Bronchus fibroblast of lung (primary cell): ENCODE results near the genes RBP1 and NMNAT3.

GRCh38 chr3:138725630-138726370 lies 108.9 kb downstream of the PIK3CB start:
- RAMPAGE, long total RNA, result no peak

DNA sequence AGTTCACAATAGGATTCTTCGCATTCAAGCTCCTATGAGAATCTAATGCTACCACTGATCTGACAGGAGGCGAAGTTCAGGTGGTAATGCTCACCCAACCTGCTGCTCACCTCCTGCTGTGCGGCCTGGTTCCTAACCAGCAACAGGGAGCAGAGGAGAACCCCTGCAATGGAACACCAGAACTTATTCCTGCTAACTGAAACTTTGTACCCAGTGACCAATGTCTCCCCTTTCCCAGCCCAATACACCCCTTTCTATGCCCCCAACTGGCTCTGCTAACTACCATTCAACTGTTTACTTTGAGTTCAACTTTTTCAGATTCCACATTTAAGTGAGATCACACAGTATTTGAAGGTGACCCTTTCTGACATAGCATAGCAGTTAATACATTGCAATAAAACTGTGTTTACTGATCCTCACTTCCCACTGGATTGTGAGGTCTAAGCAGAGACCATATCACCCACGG lies 84.2 kb downstream of the PIK3CB start:
- RAMPAGE, long total RNA, result no peak

- RAMPAGE, long total RNA, result no peak
Observed at GRCh38 chr3:138862960-138863897, 28.5 kb upstream of the PIK3CB start.

GRCh38 chr3:138937819-138938775 lies 8.8 kb downstream of the FOXL2 start:
- RAMPAGE, long total RNA, result no peak

GRCh38 chr3:139045076-139045404 lies 348 bp upstream of the PRR23C start:
- RAMPAGE, long total RNA, result no peak

- RAMPAGE, long total RNA, result no peak
Observed at GRCh38 chr3:139357050-139358234, 13.6 kb downstream of the MRPS22 start.

DNA sequence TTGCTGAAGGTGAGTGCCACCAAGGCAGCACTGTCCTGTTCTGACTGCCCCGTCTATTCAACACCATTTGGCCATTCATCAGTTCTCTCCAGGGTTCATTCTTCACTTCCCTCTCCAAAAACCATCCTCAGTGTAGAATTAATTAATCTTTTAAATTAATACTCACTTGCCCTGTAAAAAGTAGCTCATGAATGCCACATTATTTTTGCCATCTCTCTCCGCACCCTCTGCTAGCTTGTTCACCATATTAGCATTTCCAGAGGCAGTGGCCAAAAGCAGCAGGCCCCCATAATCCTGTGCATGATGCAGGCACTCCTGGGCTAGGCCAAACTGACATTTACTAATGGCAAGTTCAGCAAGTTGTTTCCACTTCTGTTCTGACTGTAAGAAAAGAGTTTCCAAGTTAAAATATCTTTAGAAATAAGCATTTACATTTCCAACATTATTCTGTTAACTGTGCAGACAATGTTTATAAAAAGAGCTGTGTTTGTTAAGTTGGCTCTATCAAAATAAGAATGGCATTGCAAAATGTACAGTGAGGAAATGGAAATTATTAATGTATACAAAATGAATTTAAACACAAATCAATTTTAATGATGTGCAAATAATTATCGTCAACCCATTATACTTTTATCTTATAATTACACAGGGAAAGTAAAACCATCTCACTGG lies 17.2 kb downstream of the MRPS22 start:
- RAMPAGE, long total RNA, result no peak

GRCh38 chr3:139473096-139473606 lies 3.2 kb downstream of the RBP2 start:
- RAMPAGE, long total RNA, result no peak

DNA sequence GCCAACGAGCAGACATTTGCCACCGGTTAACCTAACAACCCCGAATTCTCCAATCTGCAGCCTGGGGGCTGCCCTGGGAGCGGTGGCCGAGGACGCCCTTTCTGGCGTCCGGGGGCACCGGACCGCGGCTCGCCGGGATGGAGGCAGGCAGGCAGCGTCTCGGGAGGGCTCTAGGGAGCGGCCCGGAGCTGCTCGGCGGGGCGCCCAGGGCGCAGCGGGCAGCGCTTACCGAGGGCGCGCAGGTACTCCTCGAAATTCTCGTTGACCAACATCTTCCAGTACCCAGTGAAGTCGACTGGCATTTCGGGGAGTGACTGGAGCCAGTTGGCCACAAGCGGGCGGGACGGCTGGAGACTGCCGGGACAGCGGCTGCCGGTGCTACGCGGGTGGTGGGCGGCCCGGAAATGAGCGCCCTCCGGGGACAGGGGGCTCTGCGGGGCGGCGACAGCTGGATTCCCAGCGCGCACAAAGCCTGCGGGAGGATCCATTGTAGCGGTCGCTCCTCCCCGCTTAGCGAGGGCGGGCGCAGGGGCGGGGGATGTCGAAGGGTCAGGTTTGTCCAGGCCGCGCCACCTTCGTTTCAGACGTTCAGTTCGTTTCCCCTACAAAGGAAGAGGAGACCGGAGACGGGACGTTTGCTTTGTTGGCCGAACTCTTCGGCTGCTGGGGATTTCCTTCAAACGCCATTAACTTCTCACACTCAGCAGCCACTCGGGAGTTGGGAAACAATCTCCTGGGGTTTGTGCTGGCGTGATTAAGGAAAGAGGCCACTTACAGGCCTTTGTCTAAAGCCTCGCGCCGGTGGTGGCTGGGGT lies at the start of gene RBP1:
TSS of gene RBP1 (minus strand) at position 512 of the 815 bp plus-strand sequence.
- RAMPAGE, long total RNA, result start-site peak on the minus strand centred at position 419 of the sequence, 187 bp wide, 343 and 239 reads in 2 replicates

- RAMPAGE, long total RNA, result no peak
Observed at GRCh38 chr3:139591251-139591533, 51.6 kb upstream of the RBP1 start.

DNA sequence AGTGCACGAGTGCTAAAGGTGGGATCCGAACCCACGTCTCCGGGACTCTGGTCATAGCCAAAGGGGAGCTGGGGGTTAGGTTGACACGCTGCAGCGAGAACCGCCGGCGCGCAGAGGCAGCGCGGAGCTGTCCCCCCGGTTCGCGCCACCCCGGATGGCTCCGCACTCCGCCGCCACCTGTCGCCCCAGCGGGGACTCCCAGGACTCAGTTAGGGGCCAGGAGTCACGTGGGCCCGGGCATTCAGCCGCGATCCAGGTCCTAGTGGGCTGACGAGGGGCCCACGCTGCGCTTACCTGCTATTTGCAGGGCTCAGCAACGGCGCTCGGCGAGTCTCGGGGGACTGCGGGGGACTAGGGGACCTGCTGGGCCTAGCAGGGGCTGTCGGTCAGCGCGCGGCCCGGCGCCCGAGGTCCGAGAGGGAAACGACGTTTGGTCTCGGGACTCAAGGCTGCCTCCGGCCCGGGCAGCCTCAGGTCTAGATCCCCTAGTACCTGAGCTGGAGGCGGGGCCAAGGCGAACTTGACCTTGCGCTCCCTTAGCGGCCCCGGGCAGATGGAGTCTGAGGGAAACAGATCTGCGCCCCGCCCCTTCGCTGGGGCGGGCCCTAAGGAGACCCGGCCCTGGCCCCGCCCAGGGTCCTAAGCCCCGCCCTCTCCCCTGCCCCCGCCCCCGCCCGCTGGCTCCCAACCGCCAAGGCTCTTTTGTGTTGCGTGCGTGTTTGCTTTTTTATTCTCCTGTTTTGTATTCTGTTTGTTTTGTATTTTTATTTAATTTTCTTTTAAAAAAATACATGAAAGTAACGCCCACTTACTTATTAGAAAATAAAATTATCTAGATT lies at the start of gene NMNAT3:
TSS of gene NMNAT3 (minus strand) at position 562 of the 839 bp plus-strand sequence.
- RAMPAGE, long total RNA, result no peak

DNA sequence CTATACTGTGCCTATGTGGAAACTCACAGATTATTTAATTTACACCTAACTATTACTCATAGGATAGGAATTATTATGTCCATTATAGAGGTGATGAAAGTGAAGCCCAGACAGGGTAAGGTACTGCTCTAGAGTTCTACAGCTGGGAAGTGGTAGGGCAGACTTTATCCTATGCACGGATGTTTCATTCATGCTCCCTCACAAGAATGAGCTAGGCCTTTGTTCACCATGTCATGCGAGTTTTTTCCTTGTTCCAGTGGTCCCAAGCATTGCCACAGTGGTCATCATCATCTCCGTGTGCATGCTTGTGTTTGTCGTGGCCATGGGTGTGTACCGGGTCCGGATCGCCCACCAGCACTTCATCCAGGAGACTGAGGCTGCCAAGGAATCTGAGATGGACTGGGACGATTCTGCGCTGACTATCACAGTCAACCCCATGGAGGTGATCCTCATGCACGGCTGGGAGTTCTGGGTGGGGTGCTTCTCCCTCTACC lies 114.1 kb upstream of the TRIM42 start:
- RAMPAGE, long total RNA, result no peak

GRCh38 chr3:141266536-141267654 lies 35.3 kb downstream of the PXYLP1 start:
- RAMPAGE, long total RNA, result no peak

GRCh38 chr3:141307345-141308065 lies 60.8 kb upstream of the ZBTB38 start:
- RAMPAGE, long total RNA, result no peak

DNA sequence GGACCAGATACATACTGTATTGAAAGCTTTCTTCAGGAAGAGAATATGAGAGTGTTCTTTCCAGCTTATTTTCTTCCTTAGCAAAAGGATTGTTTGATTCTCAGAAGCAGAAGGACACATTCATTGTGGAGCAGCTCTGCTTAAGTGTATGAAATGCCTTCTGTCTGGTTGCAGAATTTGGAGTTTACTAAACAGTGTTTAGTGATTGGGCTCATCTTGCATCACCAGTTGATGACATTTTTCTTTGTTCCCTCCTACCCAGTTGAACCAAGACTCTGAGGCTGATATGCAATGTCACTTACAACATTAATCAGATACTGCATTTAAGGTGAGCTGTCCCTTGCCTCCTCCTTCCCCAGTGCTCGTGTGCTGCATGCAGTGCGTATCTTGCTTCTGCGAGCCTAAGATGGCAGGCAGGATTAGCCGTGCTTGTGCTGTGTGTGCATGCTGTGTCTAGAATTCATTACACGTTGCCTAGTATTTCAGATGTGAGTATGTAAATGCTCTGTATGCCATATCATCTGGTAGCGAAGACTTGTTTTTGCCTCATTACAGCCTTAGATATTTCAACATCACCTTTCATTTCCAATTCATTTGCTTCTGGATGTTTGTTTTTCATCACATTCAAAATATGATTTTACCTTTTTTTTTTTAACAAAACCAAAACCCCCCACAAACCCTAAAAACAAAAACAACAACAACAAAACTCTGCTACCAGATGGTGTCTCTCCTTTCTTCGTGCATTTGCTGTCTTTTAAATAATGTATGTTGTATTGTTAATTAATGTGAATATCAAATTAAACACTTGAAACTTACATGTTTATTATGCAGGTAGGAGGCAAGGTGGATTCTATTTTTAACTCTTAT lies 18.5 kb downstream of the ZBTB38 start:
- RAMPAGE, long total RNA, result start-site peak on the minus strand centred at position 141 of the sequence, 51 bp wide, 30 and 11 reads in 2 replicates; start-site peak on the plus strand centred at position 294 of the sequence, 32 bp wide, 35 and 19 reads in 2 replicates

- RAMPAGE, long total RNA, result no peak
Observed at GRCh38 chr3:141393138-141393746, 24.9 kb downstream of the ZBTB38 start.

GRCh38 chr3:141412726-141413776 lies 44.7 kb downstream of the ZBTB38 start:
- RAMPAGE, long total RNA, result no peak

GRCh38 chr3:141659684-141660149 lies 78.4 kb upstream of the RNF7 start:
- RAMPAGE, long total RNA, result no peak

DNA sequence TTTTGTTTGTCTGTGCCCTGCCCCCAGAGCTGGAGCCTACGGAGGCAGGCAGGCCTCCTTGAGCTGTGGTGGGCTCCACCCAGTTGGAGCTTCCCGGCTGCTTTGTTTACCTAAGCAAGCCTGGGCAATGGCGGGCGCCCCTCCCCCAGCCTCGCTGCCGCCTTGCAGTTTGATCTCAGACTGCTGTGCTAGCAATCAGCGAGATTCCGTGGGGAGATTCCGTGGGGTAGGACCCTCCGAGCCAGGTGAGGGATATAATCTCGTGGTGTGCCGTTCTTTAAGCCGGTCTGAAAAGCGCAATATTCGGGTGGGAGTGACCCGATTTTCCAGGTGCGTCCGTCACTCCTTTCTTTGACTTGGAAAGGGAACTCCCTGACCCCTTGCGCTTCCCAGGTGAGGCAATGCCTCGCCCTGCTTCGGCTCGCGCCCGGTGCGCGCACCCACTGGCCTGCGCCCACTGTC lies 613 bp upstream of the GRK7 start:
- RAMPAGE, long total RNA, result no peak

DNA sequence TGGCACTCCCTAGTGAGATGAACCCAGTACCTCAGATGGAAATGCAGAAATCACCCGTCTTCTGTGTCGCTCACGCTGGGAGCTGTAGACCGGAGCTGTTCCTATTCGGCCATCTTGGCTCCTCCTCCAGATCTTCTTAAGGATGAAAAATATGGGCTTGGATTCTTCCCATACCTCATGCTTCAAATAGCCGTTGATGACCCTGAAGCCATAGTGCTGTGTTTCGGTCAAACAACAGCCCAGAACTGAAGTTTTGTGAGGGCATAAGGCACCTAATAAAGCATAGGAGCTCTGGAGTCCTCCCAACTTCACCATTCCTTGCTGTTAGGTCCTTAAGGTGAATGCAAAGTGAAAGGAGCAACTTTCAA lies 198 bp upstream of the GRK7 start:
- RAMPAGE, long total RNA, result no peak